ENCODE results near the gene CETN3.

- PRO-cap, 7 experiments, result peak in 3 of 7 experiments; most common plus-strand start chr5:81749578 (in 3); most common minus-strand start chr5:81749866 (in 1)
Observed at GRCh38 chr5:81749305-81750250, 1.3 kb downstream of the SSBP2 start.

GRCh38 chr5:82334791-82335263 lies 56.7 kb upstream of the RPS23 start:
- PRO-cap, 7 experiments, result no peak in any of the 7 experiments

GRCh38 chr5:82348592-82349189 lies 70.5 kb upstream of the RPS23 start:
- PRO-cap, 7 experiments, result no peak in any of the 7 experiments

DNA sequence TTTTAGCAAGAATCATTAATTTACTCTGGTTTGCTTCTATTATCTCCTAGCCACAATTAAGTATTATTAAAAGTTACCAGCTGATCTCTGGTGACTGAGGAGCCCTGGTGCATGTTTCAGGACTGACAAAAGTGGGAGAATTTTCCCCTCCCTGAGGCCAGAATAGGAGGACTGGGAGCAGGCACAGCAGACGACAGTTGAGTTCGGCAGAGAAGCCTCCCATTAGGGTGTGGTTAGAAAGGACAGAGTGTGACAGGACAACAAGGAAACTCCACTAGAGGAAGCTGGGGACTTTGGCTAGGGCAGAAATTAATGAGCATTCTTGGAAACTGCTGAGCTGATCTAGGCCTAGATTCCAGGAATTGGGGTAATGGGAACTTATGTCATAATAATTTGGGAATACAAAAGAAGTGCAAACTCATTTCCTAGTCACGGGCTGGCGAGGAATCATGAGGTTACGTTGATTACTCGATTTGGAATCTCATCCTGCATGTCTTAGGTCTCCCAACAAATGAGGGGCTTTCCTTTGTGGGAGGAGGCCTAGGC lies 144.5 kb upstream of the RPS23 start:
- PRO-cap, 7 experiments, result no peak in any of the 7 experiments

- PRO-cap, 7 experiments, result no peak in any of the 7 experiments
Observed at GRCh38 chr5:82539042-82539392, 260.9 kb upstream of the RPS23 start.

DNA sequence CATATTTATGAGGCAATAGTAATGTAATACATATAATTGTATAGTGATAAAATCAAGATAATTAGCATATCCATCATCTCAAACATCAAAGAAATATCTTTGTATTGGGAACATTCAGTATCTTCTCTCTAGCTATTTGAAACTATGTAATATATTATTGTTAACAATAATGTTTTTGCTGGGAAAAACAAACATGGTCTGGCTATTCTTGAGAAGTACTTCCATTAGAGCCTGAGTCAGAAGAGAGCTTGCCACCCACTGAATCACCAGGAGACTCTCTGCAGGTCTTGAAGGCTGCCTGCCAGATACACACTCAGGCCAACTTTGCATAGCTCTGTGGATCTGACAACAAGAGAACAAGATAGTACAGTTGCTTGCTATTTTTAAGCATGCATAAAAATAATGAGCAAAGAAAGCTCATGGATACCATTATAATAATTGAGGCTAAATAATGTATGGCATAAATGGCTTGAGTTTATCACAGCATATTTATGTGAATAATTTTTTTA lies 501.2 kb upstream of the EDIL3 start:
- PRO-cap, 7 experiments, result no peak in any of the 7 experiments

GRCh38 chr5:87267122-87267572 lies 536 bp upstream of the RASA1 start:
- PRO-cap, 7 experiments, result no peak in any of the 7 experiments

GRCh38 chr5:87389387-87390558 lies 23.0 kb downstream of the CCNH start:
- PRO-cap, 7 experiments, result peak in 1 of 7 experiments; most common minus-strand start chr5:87390440 (in 1)

GRCh38 chr5:87408320-87409093 lies 4.2 kb downstream of the CCNH start:
- PRO-cap, 7 experiments, result no peak in any of the 7 experiments

- PRO-cap, 7 experiments, result no peak in any of the 7 experiments
Observed at GRCh38 chr5:87770391-87771144, 357.8 kb upstream of the CCNH start.

DNA sequence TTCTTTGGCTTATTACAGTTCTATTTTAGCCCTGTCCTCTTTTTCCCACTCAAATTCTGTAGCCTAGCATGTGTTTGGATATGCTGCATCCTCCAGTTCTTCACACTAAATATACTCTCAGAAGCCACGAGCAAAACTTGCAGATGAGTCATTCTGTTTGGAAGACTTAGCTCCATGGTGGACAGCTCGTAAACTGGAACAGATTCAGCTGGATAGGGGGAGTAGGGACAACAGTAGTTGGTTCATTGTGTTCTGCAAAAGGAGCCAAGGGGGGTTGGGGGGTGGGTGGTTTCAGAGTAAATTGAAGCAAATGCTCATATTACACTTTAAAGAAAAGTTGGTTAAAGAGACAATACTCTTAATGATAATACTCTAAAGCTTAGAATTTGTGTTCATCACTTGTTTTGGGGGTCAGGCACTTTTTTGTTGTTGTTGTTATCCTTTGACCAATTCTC lies 369.3 kb downstream of the TMEM161B start:
- PRO-cap, 7 experiments, result no peak in any of the 7 experiments

GRCh38 chr5:88141025-88141678 lies 127.5 kb downstream of the TMEM161B start:
- PRO-cap, 7 experiments, result no peak in any of the 7 experiments

GRCh38 chr5:88241767-88242375 lies 26.8 kb downstream of the TMEM161B start:
- PRO-cap, 7 experiments, result no peak in any of the 7 experiments

DNA sequence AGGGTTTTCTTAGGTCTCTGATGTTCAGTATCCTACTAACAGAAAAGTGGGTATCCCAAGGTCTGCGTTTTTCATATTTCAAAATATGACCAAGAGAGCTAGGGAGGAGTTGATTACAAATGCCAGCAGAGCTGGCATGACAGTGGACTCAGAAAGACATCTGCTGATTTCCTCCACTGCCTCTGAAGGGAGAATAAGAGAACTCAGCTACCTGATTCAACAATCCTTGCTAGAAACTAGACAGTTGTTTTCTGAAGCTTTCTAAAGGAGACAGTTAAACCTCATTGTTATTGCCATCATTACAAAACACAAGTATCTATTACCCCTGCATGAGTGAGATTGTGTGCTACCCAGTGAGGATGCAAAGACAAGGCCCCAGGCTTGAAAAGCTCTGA lies 150.4 kb downstream of the MEF2C start:
- PRO-cap, 7 experiments, result no peak in any of the 7 experiments

GRCh38 chr5:88819608-88820256 lies 63.3 kb downstream of the MEF2C start:
- PRO-cap, 7 experiments, result no peak in any of the 7 experiments

DNA sequence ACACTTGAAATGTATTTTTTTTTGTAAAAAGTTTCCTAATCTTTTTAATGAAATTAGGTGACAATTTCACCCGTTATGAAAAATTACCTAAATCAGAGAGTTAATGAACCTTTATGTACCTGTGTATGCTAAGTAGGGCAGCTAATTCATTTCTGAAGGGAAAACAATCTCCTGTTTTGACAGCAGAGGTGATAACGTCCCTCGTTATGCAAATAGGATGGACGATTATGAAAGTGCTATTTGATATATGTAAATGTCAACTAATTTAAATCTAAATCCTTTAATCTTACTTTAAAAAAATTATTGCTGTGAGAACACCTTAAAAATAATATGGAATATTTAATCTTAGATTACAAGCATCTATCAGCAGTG lies 58.8 kb downstream of the MEF2C start:
- PRO-cap, 7 experiments, result no peak in any of the 7 experiments

GRCh38 chr5:88833185-88833710 lies 49.7 kb downstream of the MEF2C start:
- PRO-cap, 7 experiments, result no peak in any of the 7 experiments

- PRO-cap, 7 experiments, result no peak in any of the 7 experiments
Observed at GRCh38 chr5:89457800-89458438, 574.9 kb upstream of the MEF2C start.

DNA sequence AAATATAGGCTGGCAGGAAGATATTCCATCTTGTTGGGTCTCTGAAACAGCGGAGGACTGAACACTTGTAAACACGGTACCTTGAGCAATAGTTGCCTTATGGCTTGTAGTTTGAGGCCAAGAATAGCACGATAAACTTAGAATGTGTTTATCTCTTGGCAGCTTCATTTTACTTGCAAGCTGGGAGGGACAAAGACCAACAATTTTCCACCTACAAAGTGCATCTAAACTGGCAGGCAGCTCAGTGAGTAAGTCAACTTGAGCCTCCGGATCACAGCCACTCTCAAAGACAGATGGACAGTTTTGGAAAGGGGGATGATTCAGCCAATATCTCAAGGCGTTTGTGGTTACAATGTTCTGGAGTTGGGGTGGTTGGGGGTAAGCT lies 652.6 kb downstream of the CETN3 start:
- PRO-cap, 7 experiments, result no peak in any of the 7 experiments

- PRO-cap, 7 experiments, result peak in 7 of 7 experiments; most common plus-strand start chr5:90409400 (in 7); most common minus-strand start chr5:90409308 (in 7)
Observed at GRCh38 chr5:90408946-90409884, at the start of gene CETN3. CETN3 (minus strand) TSS chr5:90409756.

All from T-cell (primary cell).